ENCODE results near the genes AGPAT2, FUT7 and LRRC26.

- PRO-cap, 3 experiments: no peak in any of the 3 experiments
- RAMPAGE, long total RNA: no peak
- RRBS, 2 experiments: no CpG with 5 or more reads among the region's 19 CpGs
Measured at GRCh38 chr9:136685684-136686515, 1.4 kb downstream of the AGPAT2 start.

GRCh38 chr9:136686543-136687870 is at the start of gene AGPAT2:
TSS of gene AGPAT2 (minus strand) at chr9:136687457.
- PRO-cap, 3 experiments: peak in 3 of 3 experiments; most common plus-strand start chr9:136687179 (in 1); most common minus-strand start chr9:136687409 (in 3)
- RAMPAGE, long total RNA: no peak
- RRBS, 2 experiments: 3 to 4% methylated on average over 49 of the region's 137 CpGs

- PRO-cap, 3 experiments: no peak in any of the 3 experiments
- RAMPAGE, long total RNA: no peak
- RRBS, 2 experiments: 7 to 9% methylated on average over 6 to 7 of the region's 18 CpGs
Measured at GRCh38 chr9:136690688-136691170, 3.5 kb upstream of the AGPAT2 start.

- PRO-cap, 3 experiments: no peak in any of the 3 experiments
- RAMPAGE, long total RNA: no peak
- RRBS, 2 experiments: 82 to 91% methylated on average over 4 to 6 of the region's 20 CpGs
Measured at GRCh38 chr9:136693457-136694196, 6.4 kb upstream of the AGPAT2 start.

- PRO-cap, 3 experiments: peak in 3 of 3 experiments; most common plus-strand start chr9:136728317 (in 3); most common minus-strand start chr9:136728184 (in 3)
- RAMPAGE, long total RNA: no peak
- RRBS, 2 experiments: 2 to 3% methylated on average over 17 to 23 of the region's 53 CpGs
Measured at GRCh38 chr9:136728086-136728456, 14.7 kb downstream of the LCN10 start.

GRCh38 chr9:136749123-136749594 is 834 bp upstream of the LCN6 start:
- PRO-cap, 3 experiments: no peak in any of the 3 experiments
- RAMPAGE, long total RNA: no peak
- RRBS, 2 experiments: 73 to 75% methylated on average over 3 of the region's 11 CpGs

GRCh38 chr9:136766269-136767254 is 2.2 kb upstream of the LCN15 start:
- PRO-cap, 3 experiments: no peak in any of the 3 experiments
- RAMPAGE, long total RNA: no peak
- RRBS, 2 experiments: no CpG with 5 or more reads among the region's 24 CpGs

- PRO-cap, 3 experiments: no peak in any of the 3 experiments
- RAMPAGE, long total RNA: no peak
- RRBS, 2 experiments: 89 to 93% methylated on average over 6 to 7 of the region's 22 CpGs
Measured at GRCh38 chr9:136776969-136777904, 12.9 kb upstream of the LCN15 start.

- PRO-cap, 3 experiments: no peak in any of the 3 experiments
- RAMPAGE, long total RNA: no peak
- RRBS, 2 experiments: 71 to 84% methylated on average over 5 to 7 of the region's 18 CpGs
Measured at GRCh38 chr9:136823220-136823745, 15.5 kb downstream of the RABL6 start.

- PRO-cap, 3 experiments: no peak in any of the 3 experiments
- RAMPAGE, long total RNA: no peak
- RRBS, 2 experiments: under 1 to 3% methylated on average over 6 of the region's 17 CpGs
Measured at GRCh38 chr9:136842654-136843064, 381 bp downstream of the AJM1 start.

- PRO-cap, 3 experiments: no peak in any of the 3 experiments
- RAMPAGE, long total RNA: no peak
- RRBS, 2 experiments: no CpG with 5 or more reads among the region's 20 CpGs
Measured at GRCh38 chr9:136858898-136859932, 6.9 kb downstream of the EDF1 start.

DNA sequence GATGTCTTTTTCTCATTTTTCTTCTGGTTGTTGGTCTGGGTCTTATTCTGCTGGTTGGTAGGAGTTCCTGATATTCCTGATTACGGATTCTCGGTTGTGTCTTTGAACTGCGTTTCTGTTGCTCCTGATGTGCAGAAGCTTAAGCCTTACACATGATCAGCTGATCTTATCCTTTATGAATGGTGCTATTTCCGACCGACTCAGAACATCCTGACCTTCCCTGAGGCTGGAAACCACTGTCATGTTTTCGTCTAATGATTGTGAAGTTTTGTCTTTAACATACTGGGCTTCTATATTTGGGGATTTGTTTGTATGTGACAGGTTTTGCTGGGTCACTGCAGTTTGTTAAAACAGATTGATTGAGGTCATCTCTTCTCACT is 16.7 kb downstream of the FBXW5 start:
- PRO-cap, 3 experiments: peak in 2 of 3 experiments; most common plus-strand start position 203 of the sequence (in 2); most common minus-strand start position 117 of the sequence (in 1)
- RAMPAGE, long total RNA: no peak
- RRBS, 2 experiments: no CpG with 5 or more reads among the region's 6 CpGs

- PRO-cap, 3 experiments: no peak in any of the 3 experiments
- RAMPAGE, long total RNA: no peak
- RRBS, 2 experiments: no CpG with 5 or more reads among the region's 8 CpGs
Measured at GRCh38 chr9:137023075-137023450, 5.0 kb downstream of the ABCA2 start.

GRCh38 chr9:137026799-137027210 is 1.2 kb downstream of the ABCA2 start:
- PRO-cap, 3 experiments: no peak in any of the 3 experiments
- RAMPAGE, long total RNA: no peak
- RRBS, 2 experiments: no CpG with 5 or more reads among the region's 4 CpGs

DNA sequence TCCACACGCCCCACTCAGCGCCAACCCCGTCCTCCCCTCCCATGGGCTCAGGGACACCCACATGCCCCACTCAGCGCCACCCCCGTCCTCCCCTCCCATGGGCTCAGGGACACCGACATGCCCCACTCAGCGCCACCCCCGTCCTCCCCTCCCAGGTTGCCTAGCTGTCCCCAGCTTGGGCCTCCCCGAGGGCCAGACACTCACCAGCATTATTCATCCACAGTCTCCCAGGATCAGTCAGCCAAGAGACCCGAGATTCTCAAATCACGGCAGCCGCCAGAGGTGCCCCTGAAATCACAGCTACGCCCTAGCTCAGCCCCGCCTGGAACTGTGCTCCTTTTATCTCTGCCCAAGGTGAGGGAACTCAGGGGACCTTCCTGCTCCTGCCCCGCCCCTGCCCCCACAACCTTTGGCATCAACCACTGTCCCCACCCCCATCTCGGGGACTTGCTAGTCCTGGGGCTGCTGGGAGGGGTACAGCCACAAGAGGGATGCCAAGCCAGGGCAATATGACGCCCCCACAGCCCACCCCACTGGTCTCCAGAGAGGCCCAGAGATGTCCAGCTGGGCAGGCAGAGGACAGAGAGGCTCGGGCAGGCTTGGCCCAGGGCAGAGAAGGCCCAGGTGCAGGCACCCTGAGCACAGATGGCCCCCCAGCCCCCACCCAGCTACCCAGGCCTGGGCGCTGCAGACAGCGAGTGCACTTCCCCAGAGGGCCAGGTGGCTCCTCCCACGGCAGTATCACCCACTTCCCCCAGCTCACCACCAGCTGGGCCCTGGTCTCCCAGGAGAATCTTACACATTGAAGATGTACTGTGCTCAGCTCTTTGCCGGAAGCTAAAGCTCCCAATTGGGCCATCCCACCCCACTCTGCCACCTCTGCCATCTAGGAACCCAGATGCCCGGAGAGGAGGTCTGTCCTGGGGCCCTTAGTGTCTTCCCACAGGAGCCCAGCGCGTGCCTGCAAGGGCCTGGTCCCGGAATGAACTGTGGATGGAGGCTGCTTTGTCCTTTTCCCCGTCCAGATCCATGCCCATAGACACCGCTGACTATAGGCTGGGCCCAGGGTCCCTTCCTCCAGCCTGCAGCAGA is at the start of gene FUT7:
Gene FUT7 (minus strand): TSS at position 314 of the 1,092 bp plus-strand sequence.
- PRO-cap, 3 experiments: no peak in any of the 3 experiments
- RAMPAGE, long total RNA: no peak
- RRBS, 2 experiments: 80 to 83% methylated on average over 5 of the region's 28 CpGs

DNA sequence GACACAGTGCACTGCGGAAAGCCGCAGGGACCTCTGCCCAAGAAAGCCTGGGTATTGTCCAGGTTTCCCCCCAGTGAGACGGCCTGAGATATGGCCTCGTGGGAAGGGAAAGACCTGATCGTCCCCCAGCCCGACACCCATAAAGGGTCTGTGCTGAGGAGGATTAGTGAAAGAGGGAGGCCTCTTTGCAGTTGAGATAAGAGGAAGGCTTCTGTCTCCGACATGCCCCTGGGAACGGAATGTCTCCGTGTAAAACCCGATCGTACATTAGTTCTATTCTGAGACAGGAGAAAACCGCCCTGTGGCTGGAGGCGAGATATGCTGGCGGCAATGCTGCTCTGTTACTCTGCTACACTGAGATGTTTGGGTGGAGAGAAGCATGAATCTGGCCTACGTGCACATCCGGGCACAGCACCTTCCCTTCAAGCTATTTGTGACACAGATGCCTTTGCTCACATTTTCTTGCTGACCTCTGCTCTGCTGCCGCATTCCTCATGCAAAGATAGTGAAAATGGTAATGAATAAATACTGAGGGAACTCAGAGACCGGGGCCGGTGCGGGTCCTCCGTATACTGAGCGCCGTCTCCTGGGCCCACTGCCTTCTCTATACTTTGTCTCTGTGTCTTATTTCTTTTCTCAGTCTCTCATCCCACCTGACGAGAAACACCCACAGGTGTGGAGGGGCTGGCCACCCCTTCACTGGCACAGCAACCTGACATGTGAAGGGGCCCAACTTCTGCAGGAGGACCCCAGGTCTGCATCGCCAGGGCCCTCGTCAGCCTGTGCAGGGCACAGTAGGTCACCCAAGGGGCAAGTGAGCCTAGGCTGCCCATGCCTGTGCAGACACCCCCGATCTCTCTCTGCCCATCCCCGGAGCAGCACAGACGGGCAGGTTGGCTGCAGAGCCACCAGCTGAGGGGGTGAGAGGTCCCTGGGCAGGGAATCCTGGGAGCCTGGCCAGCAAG is 2.3 kb upstream of the DPP7 start:
- PRO-cap, 3 experiments: no peak in any of the 3 experiments
- RAMPAGE, long total RNA: no peak
- RRBS, 2 experiments: no CpG with 5 or more reads among the region's 29 CpGs

DNA sequence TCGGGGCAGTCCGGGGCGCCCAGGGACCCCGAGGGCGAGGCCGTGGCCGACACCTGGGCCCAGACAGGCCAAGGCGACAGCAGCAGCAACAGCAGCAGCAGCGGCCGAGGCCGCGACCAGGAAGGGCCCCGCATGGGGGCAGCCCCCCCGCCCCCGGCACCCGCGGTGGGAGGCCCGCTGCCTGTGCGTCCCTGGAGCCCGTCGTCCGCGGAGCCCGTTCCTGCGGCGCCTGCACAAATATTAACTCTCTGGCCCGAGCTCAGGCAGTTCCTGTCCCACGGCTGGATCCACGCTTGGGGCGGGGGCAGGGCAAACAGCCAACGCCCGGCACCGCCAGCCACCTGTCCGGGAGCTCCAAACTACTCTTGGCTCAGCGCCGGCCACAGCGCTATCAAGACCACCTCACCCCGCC is at the start of gene LRRC26:
Gene LRRC26 (minus strand): TSS at position 242 of the 412 bp plus-strand sequence.
- PRO-cap, 3 experiments: no peak in any of the 3 experiments
- RAMPAGE, long total RNA: no peak
- RRBS, 2 experiments: 6 to 29% methylated on average over 1 to 8 of the region's 38 CpGs

DNA sequence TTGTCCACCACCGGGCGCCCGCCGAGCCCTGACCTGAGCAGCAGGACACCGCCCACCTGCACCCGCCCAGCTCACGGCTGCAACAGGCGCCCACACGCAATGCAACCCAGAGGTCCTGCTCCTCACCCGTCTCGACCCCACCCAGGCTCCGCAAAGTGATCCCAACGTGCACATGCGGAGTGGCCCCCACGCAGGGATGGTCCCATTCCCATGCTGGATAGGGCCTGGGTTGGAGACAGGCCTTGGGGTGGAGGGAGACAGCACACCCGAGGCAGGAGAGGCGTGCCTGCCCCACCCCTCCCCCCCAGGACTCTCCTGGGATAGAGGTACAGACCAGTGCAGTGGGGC is 345 bp upstream of the LRRC26 start:
- PRO-cap, 3 experiments: no peak in any of the 3 experiments
- RAMPAGE, long total RNA: no peak
- RRBS, 2 experiments: 13 to 27% methylated on average over 1 of the region's 17 CpGs

DNA sequence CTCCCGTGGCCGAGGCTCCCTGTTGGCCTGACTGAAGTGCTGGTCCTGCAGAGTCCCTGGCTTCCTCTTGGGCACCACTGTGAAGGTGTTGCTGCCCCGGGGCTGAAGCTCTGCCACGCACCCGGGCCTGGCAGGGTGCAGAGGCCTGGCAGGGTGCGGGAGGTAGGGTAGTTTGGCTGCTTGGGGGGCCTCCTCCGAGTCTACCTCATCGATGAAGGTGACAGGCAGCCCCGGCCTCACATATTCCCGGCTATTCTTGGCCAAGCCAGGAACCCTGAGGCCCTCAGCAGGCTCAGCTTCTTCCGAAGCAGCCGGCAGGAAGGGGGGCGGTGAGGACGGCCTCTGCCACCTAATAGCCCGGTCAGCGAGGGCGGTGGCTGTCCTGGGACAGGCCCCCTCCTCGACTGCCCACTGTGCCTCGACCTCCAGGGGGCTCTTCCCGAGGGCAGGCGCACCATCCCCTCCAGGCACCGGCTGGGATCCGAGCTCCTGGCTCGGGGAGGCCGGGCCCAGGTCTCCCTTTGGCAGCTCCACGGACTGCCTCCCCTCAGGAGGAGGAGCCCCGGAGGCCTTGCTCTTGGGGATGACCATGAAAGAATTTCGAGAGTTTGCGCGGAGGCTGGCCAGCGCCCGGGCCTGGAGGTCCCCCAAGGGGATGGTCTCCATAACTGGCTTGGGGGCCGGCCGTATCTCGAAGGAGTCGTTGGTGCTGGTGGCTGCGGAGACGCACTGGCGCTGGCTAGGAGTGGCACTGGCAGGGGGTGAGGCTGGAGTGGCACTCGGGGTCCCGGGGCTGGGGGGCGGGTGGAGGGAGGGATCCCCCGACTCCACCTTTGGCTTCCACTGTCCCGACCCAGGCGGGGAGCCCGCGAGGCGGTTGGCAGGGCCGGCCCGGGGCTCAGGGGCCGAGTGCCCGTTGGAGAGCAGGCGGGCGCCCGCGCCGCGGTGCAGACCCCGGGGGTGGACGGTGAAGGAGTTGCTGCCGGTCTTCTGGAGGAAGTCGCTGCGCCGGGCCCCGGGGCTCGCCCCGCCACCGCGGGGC is 1.1 kb downstream of the TPRN start:
- PRO-cap, 3 experiments: no peak in any of the 3 experiments
- RAMPAGE, long total RNA: no peak
- RRBS, 2 experiments: 18 to 19% methylated on average over 39 of the region's 69 CpGs

- PRO-cap, 3 experiments: no peak in any of the 3 experiments
- RAMPAGE, long total RNA: no peak
- RRBS, 2 experiments: 36 to 40% methylated on average over 3 of the region's 29 CpGs
Measured at GRCh38 chr9:137232401-137232994, 1.8 kb downstream of the SLC34A3 start.

Measured in skeletal muscle tissue (tissue), 7 donors.